Endothelial cell (in vitro differentiated cells): ENCODE measurements around a stretch of chr7.

GRCh38 chr7:116716541-116717126 is 44.6 kb downstream of the MET start:
- PRO-cap, result no peak

- PRO-cap, result no peak
Measured at GRCh38 chr7:116731523-116732159, 59.6 kb downstream of the MET start.

DNA sequence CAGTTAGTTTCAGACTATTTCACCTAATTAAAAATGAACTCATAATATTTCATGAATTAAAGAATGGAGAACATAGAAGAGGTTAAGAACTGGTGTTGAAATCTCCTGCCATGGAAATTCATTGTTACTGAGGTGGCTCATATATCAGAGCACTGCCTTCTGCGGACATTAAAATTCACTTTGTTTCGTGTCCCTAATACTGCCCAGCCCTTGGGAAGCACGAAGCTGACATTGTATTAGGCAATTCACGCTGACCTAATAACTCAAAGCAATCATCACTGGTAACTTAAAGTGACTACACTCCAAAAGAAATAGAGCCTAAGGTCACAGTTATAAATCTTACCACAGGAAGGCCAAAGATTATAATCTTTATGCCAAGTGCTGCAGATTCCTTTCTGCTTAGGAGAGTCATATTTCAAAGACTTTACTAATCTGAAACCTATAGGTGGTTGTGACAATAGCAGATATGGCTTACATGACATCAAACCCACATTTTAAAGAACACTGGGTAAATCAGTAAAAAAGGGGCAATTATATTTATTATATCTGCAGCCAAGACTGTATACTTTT is 52.1 kb upstream of the CAPZA2 start:
- PRO-cap, result no peak

- PRO-cap, result no peak
Measured at GRCh38 chr7:116812744-116813421, 49.5 kb upstream of the CAPZA2 start.

GRCh38 chr7:116948860-116949581 is 4.3 kb upstream of the ST7 start:
- PRO-cap, result no peak

DNA sequence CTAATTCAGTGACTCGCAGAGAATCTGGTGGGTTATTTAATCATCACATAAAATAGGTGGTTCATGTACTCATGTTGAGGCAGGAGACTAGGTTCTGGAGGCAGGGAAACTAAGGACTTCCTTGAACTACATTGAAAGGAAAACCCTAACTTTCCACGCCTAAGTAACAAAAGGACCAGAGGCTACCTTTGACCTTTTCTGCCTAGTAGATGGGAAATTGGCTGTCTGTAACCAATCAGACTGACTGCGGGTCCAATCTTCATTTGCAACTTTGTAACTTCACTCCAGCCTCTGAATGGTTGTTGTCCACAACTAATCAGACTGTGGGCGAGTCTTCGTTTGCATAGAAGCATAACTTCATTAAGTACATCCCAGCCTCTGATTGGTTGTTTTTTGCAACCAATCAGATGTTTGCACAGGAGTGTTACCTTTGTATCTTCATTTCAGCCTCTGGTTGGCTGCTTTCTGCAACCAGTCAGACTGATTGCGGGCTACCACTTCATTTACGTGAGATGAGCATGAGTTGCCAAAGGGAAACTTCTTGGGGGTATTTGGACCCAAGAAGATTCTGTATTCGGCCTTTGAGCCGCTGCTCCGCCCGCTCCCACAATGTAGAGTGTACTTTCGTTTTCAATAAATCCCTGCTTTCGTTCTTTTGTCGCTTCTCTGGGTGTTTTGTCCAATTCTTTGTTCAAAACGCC is 1.7 kb upstream of the ST7 start:
- PRO-cap, result no peak

GRCh38 chr7:117110334-117111091 is 157.2 kb downstream of the ST7 start:
- PRO-cap, result bidirectional peak, plus-strand start at chr7:117110969, minus-strand start at chr7:117110837

DNA sequence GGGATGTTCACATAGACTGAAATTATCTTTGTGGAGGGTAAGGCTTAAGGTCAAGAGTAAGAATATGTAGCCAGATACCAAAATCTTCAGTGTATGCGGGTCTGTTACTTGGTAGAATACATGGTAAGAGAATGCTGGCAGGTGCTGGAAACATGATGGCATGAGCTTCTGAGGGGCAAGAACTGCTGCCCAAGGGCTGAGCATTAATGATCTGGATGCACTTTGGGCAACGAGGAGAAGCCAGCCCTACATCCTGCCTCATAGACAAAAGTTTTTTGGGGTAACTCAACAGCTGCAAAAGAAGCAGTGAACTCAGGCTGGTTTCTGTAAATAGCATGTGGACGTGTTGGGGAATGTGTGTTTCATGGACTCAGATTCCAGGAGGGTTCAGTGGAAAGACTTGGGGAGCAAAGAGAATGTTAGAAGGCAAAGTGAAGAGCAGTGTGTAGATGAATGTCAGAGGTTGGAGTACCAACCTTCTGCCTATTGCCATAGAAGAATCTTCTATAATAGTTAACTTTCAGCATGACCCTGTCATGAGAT is 165.8 kb downstream of the WNT2 start:
- PRO-cap, result no peak

DNA sequence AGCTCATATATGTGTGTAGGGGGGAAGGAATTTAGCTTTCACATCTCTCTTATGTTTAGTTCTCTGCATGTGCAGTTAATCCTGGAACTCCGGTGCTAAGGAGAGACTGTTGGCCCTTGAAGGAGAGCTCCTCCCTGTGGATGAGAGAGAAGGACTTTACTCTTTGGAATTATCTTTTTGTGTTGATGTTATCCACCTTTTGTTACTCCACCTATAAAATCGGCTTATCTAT is 1.2 kb downstream of the CFTR start:
- PRO-cap, result no peak

DNA sequence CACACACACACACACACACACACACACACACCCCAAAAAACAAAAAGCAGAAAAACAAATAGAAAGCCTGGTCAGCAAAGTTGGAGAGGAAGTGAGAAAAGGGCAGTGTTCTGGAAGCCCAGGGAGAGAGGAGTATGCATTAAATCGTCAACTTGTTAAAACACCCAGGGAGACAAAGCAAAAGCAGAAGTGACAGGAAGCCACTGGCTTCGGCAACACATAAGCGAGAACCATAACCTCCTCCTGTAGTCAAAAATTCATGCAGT is 99.6 kb downstream of the CTTNBP2 start:
- PRO-cap, result no peak

DNA sequence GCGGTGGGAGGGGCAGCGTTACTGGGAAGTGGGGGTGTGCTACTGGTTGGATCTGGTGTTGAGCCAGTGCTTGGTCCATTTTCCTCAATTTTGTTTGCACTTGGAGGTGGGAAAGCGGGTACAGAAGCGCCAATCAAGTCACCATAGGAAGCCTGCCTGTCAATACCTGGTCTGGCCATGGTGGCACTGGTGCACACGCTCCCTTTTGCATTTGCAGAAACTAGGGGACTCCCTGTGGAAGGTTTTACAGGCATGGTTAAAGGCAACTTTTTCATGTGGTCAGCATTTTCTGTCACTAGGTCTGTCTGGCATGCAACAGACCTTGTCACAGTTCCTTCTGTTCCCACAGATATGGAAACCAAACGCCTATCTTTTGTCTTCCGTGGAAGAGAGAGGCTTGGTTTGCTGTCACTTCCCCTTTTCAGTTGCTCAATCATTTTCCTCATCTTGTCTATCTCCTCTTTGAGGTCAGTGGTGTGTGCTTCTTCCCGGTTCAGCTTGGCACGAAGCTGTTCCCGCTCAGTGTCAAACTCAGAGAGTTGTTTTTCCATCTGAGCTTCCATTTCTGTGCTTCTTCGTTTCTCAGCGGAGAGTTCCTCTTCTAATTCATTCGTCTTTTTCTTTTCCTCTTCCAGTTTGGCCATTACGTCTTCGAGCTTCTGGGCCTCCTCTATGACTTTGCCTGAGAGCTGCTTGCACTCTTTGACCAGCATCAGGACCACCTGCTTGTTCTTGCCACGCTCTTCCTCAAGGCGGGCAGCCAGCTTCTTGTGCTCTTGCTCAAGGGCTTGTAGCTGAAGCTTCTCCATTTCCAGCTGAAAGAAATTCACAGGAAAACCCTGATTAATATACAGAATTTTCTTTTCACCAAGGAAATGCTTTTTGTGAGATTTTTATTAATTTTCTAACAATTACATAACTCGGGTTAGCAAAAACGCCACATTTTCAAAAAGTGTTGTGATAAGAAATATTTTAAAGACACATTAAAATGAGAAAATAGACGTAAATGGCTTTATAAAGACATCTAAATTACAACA is 81.0 kb downstream of the CTTNBP2 start:
- PRO-cap, result no peak

DNA sequence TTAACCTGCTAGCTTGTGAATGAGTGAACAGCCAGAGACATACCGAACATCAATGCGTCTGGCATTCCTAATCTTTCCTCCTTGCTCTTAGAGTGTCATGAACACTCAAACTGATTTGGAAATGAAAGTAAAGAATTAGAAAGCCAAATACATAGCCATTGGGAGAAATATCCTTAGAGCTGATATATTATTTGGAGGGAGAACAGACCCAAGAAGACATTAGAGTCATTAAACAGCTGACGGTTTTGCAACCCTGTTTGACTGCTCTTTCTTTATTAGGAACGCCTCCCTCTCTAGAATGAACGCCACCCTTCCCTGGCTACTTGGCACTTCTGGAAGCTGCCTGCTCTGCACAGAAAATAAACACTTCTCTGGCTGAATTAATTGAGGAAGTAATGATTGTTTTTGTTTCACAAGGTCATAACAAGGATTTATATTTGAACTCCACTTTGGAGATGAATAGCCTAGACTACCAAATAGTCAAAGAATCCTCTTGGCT is 42.8 kb downstream of the CTTNBP2 start:
- PRO-cap, result no peak

- PRO-cap, result no peak
Measured at GRCh38 chr7:117963900-117964144, 90.6 kb upstream of the CTTNBP2 start.

DNA sequence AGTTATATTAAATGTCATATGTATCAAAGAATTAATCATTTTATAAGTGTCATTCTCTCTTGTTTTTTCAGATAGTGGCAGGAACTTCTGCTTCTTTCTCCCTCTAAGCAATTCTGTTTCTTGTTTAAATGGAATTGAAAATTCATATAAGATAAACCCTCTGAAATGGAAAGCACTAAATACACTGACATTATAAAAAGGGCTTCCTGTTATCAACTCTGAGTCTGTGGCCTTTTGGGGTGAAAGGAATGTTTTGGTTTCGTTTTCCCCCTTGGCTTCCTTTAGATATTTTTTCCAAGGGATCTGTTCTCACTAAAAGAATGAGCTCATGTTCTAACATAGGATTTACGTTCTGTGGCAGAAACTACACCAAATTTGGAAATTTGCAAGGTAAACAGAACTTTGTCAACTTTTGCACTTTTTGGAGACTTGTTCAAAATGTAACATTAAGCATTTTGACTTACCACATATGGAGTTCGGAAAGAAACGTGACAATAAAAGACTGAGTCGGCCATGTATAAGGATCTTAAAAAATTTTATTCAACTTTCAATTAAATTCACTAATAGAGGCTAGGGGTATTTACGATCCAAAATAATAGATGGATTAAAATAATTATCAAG is 11.5 kb downstream of the CPED1 start:
- PRO-cap, result no peak

- PRO-cap, result no peak
Measured at GRCh38 chr7:121313597-121314290, 15.1 kb upstream of the WNT16 start.

DNA sequence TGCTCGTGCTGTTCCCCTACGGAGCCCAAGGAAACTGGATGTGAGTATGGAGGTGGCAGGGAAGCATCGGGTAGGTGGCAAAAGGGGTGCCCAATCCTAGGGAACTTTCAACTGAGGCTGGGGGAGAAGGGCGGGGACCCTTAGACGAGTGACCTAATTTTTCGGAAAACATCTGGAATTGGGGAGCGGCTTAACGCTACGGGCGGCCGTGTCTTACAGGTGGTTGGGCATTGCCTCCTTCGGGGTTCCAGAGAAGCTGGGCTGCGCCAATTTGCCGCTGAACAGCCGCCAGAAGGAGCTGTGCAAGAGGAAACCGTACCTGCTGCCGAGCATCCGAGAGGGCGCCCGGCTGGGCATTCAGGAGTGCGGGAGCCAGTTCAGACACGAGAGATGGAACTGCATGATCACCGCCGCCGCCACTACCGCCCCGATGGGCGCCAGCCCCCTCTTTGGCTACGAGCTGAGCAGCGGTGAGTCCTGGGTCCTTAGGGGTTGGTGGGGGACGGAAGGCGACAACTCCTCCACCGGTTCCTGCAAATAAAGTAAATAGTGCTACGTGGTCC is 629 bp downstream of the WNT16 start:
- PRO-cap, result no peak

GRCh38 chr7:121519915-121520845 is 124.1 kb upstream of the FAM3C start:
- PRO-cap, result no peak

DNA sequence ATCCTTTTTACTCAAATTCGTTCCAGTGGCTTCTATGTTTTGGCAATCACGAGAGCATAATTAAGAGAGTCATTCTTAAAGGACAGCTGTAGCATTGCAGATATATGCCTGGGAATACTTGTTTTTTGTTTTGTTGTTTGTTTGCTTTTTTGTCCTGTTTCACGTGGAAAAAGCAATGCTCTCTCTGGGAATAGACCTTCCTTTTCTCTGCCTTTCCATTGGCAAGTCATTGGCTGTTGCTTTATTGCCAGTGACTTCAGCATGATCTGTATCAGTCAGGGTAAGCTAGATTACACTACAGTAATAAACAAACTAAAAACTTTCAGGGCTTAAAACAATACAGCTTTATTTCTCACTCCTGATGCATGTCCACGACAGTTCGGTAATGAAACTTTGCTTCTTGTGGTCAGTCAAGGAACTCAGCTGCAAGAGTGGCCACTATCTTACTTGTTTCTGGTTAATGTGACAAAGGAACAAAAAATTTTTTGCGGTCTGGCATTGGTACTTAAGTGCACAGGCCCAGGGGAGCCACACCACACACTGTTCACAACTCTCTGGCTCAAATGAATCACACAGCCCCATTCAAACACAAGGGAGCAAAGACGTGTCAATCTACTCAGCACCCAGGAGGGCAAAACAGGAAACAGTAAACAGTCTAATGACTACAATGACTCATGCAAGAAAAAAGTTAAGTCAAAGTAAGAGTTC is 134.1 kb upstream of the FAM3C start:
- PRO-cap, result no peak

DNA sequence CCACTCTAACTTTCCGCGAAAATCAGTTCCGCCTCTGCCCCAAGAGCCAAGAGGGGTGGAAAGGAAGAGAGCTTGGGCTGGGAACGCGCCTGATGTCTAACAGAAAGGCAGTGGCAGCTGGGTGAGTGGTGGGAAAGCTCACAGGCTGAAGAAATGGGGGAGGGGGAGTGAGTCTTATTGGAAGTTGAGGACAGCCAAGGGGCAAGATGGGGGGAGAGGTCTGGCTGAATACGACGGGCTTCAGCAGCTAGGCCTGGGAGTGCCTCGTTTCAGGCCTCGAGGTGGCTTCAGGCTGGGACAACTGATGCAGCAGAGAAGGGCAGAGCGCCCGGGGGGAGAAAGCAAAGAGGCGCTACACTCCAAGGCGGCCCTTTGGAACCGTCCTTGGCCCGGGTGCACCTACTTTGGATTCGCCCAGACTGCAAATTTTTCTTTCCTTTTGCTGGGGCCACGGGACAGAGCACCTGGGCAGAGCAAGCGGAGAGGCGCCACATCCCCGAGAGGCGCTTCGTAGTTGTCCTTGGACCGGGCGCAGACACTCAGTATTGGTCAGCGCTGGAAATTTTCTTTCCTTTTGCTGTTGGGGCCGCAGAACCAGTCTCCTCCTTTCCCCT is 2.1 kb upstream of the FEZF1 start:
- PRO-cap, result no peak

DNA sequence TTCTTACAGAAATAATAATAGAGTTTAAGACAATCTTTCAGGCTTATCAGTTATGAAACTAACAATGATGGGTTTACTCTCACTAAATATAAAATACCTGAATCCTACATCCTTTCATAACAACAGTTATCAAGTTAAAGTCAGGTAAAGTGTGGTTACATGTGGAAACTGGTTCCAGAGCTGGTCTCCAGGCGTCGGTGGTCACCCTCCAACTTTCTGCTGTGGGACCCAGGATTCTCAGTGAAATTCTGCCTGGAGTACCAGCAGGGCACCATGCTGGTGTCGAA is 26.9 kb downstream of the RNF133 start:
- PRO-cap, result unidirectional peak, plus-strand start at position 186 of the sequence